H7 (cell line): ENCODE data around the genes RPL23 and PPP1R1B.

DNA sequence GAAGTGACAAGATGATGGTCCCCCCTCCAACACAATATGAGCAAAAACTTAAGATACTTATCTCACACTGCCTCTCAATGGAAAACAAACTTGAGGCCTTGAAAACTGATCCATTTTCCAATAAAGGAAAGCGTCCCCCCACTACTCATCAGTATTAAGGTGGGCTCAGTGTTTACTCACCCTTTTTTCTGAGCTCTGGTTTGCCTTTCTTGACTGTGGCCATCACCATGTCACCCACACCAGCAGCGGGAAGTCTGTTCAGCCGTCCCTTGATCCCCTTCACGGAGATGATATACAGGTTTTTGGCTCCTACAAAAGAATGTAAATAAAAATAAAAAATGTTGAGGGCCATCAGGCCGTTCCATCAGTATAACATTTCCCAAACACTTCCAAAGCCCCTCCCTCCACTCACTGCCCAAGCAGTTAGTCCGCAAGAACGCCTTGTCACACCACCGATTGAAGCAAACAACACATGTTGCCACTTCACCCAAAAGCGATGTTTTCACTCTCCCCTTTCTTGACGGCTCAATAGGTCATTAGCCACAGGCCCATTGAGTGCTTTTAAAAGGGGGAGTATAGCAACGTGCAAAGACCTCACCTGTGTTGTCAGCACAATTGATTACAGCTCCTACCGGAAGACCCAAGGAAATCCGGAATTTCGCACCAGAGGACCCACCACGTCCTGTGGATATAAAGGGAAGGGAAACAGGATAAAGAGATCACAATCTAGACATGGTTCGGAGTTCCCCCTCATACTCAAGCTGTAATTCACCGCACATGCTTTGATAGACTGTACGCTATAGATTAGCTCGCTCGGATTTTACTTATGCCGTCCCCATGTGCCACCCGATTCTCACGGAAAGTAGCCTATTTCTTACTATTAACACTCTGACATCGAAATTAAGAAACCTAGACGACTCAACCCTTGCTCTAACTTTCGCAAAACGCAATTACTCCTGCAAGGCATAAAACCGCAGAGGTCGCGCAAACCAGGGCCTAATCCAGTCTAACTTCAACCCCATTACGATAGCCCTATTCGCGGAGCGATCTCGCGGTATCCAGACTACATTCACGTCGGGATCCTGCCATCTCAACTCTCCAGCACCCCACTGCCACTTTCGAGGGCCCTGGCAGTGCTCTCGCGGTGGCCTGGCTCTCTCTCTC, 715 bp downstream of the RPL23 start:
- RAMPAGE, long total RNA, result no peak

GRCh38 chr17:38853588-38853961, at the start of gene RPL23:
TSS of gene RPL23 (minus strand) at chr17:38853721.
- RAMPAGE, long total RNA, result start-site peak on the minus strand at chr17:38853711-38853747, 2,291 reads

DNA sequence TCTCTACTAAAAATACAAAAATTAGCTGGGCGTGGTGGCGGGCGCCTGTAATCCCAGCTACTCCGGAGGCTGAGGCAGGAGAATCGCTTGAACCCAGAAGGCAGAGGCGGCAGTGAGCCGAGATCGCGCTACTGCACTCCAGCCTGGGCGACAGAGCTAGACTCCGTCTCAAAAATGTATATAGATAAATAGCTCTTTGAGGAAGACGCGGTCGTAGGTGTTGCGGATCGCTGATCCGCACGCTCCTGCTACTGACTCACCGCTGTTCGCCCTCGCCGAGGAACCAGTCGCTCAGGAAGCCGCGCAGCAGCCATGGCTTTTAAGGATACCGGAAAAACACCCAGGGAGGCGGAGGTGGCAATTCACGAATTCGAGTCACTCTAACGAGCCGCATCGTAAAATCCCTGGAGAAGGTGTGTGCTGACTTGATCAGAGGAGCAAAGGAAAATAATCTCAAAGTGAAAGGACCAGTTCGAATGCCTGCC, 1.5 kb upstream of the RPL23 start:
- RAMPAGE, long total RNA, result no peak

DNA sequence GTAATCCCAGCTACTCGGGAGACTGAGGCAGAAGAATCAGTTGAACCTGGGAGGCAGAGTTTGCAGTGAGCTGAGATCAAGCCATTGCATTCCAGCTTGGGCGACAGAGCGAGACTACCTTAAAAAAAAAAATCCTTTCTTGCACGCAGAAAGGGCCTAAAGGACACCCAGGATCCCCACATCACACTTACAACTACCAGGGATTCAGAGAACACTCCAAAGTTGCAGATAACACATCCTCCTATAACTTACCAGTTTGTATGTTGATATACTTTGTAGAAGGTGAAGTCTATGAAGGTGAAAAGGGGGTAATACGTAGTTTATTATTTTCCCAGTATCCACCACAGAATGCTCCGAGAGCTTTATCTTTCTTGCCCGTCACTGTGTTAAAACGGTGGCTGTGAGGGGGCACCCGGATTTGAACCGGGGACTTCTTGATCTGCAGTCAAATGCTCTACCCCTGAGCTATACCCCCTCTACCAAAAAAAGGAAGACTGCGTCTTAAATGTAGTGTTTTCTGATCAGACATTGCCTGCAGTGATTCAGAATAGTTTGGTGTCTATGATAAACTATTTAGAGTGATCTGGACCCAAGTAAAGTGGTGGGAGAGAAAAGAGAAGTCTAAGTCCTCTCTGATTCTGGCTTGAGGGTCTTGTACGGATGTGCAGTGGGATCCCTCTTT, 7.9 kb upstream of the RPL23 start:
- RAMPAGE, long total RNA, result no peak

- RAMPAGE, long total RNA, result no peak
These were observed 25.8 kb downstream of the LASP1 start for GRCh38 chr17:38895684-38895957.

DNA sequence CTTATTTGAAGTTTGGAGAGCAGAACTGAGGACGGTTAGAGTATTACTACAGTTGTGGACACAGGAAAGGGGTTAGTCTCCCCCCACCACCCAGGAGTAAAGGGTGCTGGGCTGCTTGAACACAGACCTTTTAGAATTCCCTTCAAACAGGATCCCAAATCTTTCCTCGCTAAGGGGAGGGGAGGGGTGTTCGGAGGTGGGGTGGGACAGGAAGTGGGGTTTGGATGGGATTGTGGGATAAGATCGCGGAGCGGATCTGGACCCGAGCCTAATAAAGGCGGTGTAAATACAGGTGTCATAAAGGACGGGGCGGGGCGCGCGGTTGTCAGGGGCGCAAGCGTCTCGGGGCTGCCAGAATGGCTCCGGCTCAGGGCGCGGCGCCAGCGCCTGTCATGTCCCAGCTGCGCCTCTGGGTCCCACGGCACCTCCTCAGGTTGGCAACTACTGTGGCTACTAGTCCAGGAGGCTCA, 59.8 kb upstream of the FBXO47 start:
- RAMPAGE, long total RNA, result no peak

GRCh38 chr17:39064305-39064734, 87.1 kb downstream of the PLXDC1 start:
- RAMPAGE, long total RNA, result no peak

GRCh38 chr17:39191736-39192156, 5.7 kb downstream of the CACNB1 start:
- RAMPAGE, long total RNA, result no peak

- RAMPAGE, long total RNA, result no peak
These were observed 4.4 kb downstream of the RPL19 start for GRCh38 chr17:39204425-39204859.

GRCh38 chr17:39238115-39238563, 12.4 kb upstream of the STAC2 start:
- RAMPAGE, long total RNA, result no peak

DNA sequence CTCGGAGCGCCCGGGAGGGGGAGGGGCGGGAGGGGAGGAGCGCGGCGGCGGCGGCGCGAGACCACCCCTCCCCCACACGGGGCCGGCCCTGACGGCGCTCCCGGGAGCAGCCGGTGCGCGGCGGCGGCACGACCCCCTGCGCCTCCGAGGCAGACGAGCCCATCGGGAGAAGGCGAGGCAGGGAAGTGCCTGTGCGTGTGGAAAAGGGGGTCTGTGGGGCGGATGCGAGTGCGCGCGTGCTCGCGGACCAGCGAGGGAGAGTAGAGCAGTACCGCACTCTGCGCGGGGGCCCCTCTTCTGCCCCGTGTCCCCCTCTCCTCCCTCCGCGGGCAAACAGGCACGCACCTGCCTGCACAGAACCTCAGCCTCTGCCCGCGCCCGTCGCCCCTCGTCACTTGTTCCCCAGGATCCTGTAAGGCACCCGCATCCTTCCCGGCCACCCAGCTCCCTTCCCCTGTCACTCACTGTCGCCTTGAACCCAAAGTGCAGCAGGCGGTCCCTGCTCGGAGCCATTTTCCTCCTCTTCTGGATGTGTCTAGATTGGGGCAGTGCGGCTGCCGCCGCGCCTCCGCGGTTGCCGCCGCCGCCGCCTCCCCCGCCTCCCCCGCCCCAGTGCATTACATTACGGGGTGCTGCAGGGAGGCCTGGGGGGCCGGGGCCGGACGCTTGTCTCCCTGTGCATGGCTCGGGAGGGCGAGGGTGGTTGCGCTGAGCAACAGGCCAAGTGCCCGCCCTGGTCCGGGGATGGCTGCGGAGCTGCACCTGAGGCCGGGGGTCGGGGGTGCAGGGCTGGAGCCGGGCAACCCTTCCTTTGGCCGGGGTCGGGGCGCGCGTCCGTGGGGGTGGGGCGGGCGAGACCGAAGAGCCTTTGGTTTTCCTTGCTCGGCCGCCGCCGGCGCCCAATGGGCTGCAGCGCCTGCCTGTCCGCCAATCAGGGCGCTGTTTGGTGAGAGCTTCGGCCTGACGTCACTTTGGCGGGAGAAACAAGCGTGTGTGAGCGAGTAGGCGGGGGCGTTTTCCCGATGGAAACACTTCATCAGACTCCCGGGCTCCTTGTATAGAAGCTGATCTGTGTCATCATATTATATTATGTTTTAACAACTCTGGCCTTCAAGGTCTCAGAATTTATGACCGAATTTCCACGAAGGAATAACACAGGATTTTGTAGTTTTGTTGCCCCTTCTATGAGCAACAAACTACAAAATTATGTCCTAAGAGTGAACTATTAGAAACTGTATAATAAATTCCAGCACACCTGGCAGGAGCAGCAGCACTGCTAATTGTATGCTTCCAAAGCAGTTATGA, 734 bp upstream of the FBXL20 start:
- RAMPAGE, long total RNA, result no peak

- RAMPAGE, long total RNA, result no peak
These were observed 4.2 kb upstream of the FBXL20 start for GRCh38 chr17:39405332-39406321.

DNA sequence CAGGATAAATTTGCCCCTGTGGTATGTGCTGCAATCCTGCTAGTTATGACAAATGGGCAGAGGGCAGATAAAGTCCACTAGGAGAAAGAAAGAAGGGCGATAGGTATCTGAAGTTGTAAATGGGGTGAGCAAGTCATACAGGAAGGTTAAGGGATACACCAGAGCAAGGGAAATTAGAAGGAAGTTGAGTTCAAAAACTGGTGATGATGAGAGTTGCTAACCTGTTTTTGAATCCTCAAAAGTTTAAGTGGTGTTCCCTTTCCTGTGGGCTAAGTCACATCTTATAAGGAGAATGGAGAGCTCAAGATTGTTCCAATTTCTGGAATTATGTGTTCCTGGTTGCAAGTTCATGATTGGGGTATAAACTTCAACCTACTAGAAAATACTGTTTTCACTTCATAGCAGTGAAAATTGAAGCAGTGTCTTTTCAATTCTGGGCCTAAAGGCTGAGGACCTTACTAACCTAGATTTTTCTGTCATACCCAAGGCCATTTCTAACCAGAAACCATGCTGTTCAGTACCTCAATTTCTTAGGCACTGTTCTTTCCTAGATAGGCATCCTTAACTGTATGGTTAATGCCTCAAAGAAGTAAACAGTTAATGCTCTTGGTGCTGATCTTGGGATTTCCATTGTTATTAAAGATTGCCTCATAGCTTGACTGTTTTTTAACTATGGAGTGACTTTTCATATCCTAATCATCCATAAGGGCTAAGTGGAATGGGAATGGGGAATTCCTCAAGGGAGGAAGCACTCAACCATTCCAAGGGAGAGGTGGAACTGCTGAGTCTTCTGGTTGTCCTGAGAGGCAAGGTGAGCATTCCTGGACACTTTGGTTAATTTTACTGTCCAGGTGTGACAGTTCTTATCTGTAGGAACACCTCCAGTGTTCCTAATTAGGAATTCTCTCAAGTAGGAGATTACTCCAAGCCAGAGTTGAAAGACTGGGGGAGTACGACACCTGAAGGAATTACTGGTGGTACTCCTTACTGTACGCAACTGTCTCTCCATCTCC, 72.2 kb downstream of the NEUROD2 start:
- RAMPAGE, long total RNA, result no peak

- RAMPAGE, long total RNA, result no peak
These were observed 4.4 kb upstream of the PPP1R1B start for GRCh38 chr17:39622352-39622743.

DNA sequence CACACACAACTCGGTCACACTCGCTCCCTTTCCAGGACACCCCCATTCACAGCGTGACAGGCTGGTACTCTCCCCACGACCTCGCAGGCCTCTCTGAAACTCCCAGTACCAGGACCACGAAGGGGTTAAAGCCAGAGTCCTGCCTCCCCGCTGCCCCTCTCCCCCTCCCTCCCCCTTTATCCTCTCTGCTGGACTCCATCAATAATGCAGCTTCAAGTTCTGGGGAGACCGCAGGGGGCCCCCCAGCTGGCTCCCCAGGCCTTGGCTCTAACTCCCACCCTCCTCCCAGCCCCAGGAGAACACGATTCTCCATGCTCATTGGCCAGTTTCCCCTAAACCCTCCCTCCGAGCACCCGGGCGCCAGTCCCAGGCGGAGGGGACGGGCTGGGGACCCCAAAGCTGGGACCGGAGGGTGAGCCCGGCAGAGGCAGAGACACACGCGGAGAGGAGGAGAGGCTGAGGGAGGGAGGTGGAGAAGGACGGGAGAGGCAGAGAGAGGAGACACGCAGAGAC, at the start of gene PPP1R1B:
Gene PPP1R1B, plus strand, starts transcription at position 424 of the 513 bp plus-strand sequence.
- RAMPAGE, long total RNA, result start-site peak on the plus strand centred at position 359 of the sequence, 30 bp wide, 6 reads

GRCh38 chr17:39631990-39633077, 4.6 kb upstream of the STARD3 start:
- RAMPAGE, long total RNA, result no peak

GRCh38 chr17:39649871-39650478, 13.0 kb downstream of the STARD3 start:
- RAMPAGE, long total RNA, result no peak

- RAMPAGE, long total RNA, result no peak
These were observed 3.0 kb downstream of the ERBB2 start for GRCh38 chr17:39702670-39703544.

DNA sequence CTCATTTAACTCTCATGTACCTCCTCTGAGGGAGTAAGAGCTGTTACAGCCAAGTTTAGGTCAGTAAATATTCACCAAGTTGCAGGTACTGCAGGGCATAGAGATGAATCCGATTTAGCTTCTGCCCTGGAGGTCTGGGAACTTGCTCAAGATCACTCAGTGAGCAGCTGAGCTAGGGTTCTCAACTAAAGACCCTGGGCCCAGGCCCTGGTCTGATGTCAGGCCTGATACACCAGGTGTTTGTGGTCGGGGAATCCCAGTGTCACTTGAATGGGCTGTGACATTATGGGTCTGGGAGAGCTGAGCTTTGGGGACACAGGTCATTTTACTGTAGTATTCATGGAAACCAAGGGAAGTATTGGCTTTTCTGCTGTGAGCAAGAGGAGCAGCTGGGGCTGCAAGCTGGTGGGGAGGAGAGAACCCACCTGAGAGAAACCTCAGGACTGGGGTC, 3.7 kb downstream of the ERBB2 start:
- RAMPAGE, long total RNA, result no peak

DNA sequence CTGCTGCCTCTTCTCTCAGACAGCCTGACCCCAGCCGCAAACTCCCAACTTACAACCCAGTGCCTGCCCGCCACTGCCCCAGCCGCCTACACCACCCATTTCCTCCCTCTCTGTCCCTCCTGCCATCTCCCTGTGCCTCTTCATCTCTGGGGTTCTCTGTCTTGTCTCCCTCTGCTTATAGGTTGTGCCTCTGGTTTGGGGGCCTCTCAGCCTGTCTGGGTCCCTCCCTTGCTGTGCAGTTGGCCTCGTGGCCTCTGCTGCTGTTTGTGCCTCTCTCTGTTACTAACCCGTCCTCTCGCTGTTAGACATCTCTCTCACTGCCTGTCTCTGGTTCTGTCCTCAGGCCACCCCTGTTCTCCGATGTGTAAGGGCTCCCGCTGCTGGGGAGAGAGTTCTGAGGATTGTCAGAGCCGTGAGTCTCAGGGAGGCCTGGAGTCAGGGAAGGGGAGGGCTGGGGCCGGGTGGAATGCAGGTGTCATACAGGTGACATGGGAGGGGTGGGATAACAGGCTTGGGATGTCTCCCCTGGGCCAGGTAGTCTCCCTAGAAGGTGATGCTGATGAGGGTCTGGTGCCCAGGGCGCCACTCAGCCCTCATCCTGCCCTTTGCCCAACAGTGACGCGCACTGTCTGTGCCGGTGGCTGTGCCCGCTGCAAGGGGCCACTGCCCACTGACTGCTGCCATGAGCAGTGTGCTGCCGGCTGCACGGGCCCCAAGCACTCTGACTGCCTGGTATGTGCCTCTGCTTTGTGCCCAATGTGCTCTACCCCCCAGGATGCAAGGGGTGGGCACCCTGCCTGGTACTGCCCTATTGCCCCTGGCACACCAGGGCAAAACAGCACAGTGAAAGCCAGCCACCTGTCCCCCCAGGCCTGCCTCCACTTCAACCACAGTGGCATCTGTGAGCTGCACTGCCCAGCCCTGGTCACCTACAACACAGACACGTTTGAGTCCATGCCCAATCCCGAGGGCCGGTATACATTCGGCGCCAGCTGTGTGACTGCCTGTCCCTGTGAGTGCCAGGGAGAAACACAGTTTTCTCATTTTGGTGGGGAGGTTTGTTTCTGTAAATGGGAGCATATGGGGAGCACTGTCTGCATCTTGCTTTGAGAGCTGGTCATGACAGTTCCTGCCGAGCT, 10.0 kb downstream of the ERBB2 start:
- RAMPAGE, long total RNA, result no peak